Natural killer cell (primary cell): ENCODE measurements around the gene SETSIP.

DNA sequence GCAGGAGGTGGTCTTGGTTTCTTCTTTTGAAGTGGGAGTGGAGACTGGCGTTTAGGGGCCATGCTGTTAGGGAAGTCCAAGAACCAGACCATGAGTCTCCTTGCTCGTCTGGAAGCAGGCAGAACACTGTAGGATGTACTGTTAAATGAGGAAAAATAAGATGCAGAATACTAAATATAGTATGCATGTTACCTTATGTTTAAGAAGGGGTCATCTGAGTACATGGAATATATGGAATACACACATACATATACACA lies at the start of gene SETSIP:
TSS of gene SETSIP (minus strand) at position 62 of the 257 bp plus-strand sequence.
- PRO-cap: no peak

DNA sequence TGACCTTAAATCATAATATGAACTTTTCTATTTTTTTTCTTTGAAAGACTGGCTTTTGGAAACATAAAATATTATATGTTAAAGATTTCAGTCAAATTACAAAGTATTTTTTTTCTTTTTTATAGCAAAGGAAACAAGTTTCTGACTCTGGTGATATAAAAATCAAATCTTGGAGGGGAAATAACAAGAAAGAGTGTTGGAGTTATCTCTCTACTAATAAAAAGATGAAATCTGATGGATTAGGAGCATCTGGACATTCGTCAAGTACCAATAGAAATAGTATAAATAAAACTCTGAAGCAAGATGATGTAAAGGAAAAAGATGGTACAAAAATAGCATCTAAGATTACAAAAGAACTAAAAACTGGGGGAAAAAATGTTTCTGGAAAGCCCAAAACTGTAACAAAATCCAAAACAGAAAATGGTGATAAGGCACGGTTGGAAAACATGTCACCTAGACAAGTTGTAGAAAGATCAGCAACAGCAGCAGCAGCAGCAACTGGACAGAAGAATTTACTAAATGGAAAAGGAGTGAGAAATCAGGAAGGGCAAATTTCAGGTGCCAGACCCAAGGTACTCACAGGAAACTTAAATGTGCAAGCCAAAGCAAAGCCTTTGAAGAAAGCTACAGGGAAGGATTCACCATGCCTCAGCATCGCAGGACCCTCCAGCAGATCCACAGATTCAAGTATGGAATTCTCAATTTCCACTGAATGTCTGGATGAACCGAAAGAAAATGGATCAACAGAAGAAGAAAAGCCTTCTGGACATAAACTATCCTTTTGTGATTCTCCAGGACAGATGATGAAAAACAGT lies 40.8 kb upstream of the C1orf146 start:
- PRO-cap: no peak

GRCh38 chr1:92363782-92364416 lies 65.0 kb downstream of the RPAP2 start:
- PRO-cap: no peak

GRCh38 chr1:92482882-92483465 lies 3.8 kb downstream of the GFI1 start:
- PRO-cap: bidirectional peak, plus-strand start at chr1:92483031, minus-strand start at chr1:92482967; bidirectional peak, plus-strand start at chr1:92483409, minus-strand start at chr1:92483313

DNA sequence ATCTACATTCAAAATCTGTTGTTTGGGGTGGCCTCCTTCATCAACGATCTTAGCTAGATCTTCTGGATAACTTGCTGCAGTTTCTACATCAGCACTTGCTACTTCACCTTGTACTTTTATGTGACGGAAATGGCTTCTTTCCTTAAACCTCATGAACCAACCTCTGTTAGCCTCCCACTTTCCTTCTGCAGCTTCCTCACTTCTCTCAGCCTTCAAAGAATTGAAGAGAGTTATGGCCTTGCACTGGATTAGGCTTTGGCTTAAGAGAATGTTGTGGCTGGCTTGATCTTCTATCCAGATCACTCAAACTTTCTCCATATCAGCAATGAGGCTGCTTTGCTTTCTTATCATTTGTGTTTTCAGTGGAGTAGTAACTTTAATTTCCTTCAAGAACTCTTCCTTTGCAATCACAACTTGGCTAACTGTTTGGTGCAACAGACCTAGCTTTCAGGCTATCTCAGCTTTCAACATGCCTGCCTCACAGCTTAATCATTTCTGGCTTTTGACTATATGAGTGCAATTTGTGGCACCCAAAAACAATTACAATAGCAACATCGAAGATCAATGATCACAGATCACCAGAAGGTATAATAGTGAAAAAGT lies 56.5 kb upstream of the GFI1 start:
- PRO-cap: no peak

GRCh38 chr1:92833041-92833899 lies 1.4 kb downstream of the RPL5 start:
- PRO-cap: no peak

DNA sequence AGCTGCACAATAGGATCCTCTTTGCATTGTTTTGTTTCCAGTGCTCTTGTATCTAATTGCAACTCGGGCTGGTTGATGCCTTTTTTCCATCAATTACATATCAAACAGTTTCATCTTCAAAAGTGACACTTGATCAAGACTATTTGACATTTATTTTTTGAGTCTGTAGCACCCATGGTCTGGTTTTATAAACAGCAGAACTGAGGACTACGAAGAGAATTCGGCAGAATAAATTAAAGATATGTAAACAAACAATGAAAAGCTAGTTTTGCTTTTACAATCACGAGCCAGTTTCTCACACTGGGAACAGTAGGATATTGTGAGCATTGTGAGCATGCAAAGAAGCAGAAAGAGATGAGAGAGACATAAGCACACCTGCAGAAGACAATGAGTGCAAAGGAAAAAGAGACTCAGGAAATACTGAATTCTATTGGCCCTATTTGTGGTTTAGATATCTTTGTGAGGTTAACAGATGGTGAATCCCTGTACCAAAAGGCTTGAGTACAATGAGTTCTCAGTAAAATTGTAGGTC lies 45.3 kb downstream of the RPL5 start:
- PRO-cap: bidirectional peak, plus-strand start at position 468 of the sequence, minus-strand start at position 389 of the sequence

DNA sequence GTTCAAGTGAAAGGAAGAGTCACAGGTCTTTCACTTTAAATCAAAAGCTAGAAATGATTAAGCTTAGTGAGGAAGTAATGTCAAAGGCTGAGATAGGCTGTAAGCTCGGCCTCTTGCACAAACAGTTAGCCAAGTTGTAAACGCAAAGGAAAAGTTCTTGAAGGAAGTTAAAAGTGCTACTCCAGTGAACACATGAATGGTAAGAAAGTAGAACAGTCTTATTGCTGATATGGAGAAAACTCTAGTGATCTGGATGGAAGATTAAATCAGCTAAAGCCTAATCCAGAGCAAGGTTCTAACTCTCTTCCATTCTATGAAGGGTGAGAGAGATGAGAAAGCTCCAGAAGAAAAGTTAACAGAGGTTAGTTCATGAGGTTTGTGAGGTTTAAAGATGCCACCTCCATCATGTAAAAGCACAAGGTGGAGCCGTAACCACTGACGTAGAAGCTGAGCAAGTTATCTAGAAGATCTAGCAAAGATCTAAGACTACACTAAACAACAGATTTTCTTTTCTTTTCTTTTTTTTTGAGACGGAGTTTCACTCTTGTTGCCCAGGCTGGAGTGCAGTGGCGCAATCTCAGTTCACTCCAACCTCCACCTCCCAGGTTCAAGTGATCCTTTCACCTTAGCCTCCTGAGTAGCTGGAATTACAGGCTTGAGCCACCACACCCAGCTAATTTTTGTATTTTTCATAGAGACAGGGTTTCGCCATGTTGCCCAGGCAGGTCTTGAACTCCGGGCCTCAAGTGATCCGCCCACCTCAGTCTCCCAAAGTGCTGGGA lies 19.9 kb upstream of the DIPK1A start:
- PRO-cap: no peak

DNA sequence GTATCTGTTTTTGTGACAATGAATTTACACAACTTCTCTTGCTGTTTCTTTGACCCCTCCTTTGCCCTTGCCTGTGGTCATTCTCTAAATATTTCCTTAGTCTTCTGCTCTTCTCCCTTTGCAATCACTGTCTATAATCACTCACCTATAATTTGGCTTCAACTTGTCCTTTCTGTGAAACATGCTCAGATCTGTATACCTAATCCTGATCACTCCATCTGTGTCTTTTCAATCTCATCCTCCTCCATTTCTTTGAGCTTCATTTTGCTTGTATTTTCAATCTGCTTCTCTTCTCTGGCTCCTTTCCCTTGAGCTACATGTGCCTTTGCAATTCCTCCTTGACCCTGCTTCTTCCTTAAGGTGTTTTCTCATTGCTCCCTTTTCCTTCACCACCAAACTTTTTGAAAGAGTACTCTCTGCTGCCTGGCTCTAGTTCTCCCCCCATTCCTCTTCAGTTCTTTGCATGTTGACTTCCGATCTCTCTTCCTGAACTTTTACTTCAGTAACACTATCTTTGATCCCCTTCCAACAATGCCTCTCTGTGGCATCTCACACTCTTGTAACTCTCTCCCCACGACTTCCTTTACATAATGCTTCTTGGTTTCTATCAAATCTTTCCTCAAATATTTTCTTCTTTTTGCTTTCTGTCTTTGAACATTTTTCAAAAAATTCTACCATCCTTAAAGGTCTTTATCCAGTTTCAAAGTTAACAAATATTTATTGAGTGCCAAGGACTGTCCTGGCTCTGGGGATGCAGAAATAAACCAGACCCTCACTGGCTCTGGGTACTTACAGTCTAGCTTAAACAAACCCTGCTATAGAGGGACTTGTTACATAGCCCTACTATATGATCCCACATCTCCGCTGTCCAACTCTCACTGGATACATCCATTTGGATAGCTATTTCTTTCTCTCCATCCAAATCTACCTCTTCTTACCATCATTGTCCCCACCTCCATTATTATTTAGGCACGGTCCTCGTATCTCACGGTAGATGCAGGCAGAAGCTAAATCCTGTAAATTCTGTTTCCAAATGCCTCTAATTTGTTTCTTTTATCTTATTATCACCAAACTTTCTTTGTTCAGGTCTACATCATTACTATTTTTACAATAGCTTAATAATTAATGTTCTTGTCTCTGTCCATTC lies 4.7 kb upstream of the DR1 start:
- PRO-cap: no peak

DNA sequence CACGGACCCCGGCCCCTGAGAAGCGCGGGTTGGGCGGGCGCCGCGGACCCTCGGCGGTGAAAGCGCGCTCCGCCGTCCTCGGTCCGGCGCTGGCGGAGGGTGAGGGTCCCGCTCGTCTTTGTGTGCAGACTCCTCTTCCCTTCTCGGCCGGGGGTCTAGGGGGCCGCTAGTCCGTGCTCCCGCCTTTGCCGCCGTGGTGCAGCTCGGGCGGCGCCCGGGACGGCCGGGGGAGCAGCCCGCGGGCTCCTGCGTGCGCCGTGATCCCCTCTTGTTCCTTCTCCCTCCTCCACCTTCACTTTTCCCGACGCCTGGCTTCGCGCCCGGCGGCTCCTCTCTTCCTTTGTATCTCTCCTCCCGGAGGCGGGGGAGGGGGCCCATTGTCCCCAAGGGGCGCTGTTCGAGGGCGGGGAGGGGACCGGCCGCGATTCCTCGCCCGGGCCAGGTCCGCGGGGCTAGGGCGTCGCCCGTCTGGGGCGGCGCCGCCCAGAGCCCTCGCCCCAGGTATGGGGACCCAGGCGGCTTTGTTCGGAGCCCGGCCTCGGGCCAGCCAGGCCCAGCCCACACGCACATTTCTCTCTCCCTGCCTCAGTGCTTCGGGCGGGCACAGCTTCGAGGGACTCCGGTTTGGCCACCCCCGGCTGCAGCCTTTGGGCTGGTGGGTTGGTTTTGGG lies 548 bp downstream of the FNBP1L start:
- PRO-cap: no peak

GRCh38 chr1:93554699-93555122 lies 106.8 kb downstream of the FNBP1L start:
- PRO-cap: no peak

GRCh38 chr1:93617294-93618456 lies 64.0 kb downstream of the BCAR3 start:
- PRO-cap: no peak

- PRO-cap: no peak
These were observed 775 bp downstream of the BCAR3 start for GRCh38 chr1:93680620-93681503.

GRCh38 chr1:93730721-93731218 lies 49.1 kb upstream of the BCAR3 start:
- PRO-cap: no peak

GRCh38 chr1:93964585-93965354 lies 55.5 kb upstream of the GCLM start:
- PRO-cap: no peak

DNA sequence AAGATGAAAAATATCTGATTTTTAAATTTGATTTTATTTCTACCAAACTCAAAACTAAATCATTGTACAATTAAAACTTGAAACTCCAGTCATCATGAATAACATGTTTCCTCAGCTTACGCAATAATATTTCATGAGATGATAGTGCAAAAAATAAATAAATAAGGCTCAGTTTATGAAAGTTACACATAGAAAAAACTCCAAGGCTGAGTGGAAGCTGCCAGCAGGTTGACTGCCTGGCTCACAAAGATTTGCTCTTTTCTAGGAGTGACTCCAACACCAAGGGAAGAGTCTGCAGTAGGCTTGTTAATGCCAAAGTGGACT lies 4.7 kb upstream of the ABCA4 start:
- PRO-cap: no peak

GRCh38 chr1:94192207-94192872 lies 45.0 kb downstream of the ARHGAP29 start:
- PRO-cap: no peak

- PRO-cap: no peak
These were observed 28.6 kb upstream of the ARHGAP29 start for GRCh38 chr1:94266025-94266363.

GRCh38 chr1:94300026-94300759 lies 62.8 kb upstream of the ARHGAP29 start:
- PRO-cap: no peak

GRCh38 chr1:94322571-94323325 lies 85.4 kb upstream of the ARHGAP29 start:
- PRO-cap: no peak